Left cardiac atrium (tissue), 1 donor: Measurements from ENCODE around the genes TRIM77 and SRSF8.

- PRO-cap, result unidirectional peak, plus-strand start at chr11:86951977
These were observed 3.5 kb downstream of the FZD4 start for GRCh38 chr11:86951507-86952216.

- PRO-cap, result no peak
These were observed 321.7 kb downstream of the TMEM135 start for GRCh38 chr11:87359303-87359939.

DNA sequence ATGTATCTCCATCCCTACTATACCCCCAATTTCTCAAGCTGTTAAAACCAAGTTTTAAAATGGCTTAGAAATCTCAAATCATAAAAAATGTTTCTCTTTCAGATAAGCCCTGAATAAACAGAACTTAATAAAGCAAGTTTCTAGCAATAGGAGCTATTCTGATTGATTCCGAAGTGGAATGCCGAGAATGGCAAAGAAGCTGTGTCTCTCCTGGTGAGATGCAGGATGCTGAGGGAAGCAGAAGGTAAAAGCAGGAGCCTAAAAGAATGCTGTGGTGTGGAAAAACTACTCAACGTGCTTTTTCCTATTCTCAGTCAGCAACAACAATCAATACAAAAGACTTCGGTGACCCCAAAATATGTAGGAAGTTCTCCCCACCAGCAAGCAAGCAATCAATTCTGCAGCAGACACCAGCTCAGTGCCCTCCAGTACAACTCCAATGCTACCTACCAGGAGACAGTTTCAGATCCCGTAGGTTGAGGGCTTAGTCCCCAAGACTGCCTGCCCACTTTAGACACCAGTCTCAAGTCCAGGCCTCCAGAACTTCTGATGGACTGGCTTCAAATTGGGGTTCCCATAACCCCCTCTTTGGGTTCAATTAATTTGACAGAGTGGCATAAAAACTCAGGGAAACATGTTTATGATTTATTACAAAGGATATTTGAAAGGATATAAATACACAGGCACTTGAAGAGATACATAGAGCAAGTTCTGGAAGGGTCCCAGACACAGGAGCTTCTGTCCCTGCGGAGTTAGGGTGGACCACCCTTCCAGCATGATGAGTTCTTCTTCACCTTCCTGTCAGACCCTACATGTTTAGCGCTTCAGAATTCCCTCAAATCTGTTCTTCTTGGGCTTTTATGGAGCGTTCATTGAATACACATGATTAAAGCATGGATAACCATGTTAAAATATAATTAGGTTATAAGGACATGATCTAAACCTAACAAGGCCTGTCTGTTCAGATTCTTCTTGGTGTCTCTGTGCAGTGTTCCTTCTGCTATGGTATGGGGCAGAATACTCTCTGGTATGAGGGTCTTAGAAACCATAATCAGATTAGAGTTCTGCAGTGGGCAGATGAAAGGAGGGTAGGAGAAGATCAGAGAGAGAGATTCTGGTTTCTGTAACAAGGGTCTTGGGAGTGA, 6.4 kb downstream of the CTSC start:
- PRO-cap, result no peak

DNA sequence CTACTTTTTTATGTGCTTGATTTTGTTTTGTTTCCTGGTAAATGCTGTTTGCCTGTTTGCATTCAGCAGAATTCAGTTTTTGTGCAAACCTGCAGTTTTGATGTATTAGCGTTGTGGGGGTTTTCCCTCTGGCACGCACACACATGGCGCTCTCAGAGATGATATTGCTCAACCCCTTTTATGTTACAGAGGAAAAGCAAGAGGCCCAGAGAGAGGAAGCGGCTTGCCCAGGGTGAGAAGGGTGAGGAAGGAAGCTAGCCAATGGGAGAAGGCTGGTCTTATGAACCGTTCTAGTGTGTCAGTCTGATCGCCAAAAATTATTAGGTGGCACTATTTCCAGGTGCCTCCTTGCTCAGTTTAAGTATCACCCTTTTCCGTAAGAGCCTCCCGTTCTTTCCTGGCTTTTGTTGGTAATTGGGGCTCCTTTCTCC, 785 bp upstream of the CTSC start:
- PRO-cap, result no peak

DNA sequence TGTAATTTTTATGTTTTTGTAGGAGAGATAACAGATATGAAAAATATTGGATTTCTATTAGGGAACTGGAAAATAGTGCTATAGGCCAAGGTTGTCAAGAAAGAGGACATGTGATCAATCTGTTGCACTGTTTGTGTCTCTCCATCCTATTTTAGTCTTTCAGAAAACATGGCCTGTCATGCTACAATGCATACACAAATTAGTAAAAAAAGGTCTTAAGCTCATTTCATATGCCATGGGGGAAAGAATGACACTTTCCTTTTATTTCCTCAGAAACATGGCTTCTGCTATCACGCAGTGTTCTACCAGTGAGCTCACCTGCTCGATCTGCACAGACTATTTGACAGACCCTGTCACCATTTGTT, at the start of gene TRIM77:
TSS of gene TRIM77 (plus strand) at position 278 of the 365 bp plus-strand sequence.
- PRO-cap, result no peak

- PRO-cap, result no peak
These were observed 25.1 kb downstream of the CHORDC1 start for GRCh38 chr11:90197573-90198375.

DNA sequence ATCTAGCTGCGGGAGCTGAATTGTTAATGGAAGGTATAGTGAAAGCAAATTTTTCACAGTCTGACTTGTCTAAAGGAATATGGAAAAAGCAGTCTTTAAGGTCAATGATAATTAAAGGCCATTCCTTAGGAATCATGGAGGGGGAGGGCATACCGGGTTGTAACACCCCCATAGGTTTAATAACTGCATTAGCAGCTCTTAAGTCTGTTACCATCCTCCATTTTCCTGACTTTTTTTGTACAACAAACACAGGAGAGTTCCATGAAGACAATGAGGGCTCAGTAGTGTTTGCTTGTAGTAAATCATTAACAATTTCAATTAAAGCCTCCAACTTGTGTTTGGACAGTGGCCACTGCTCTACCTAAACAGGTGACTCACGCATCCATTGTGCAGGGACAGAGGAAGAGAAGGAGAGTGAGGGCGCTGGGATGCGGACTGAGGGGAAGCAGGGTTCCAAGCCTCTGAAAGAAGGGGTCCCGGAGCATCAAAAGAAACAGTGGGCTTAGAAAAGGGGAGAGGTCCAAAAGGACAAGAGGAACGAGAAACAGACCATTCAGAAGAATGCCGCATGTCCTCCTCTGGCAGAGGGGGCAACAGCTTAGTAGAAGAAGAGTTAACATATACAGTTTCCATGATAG, 21.3 kb upstream of the MTNR1B start:
- PRO-cap, result no peak

DNA sequence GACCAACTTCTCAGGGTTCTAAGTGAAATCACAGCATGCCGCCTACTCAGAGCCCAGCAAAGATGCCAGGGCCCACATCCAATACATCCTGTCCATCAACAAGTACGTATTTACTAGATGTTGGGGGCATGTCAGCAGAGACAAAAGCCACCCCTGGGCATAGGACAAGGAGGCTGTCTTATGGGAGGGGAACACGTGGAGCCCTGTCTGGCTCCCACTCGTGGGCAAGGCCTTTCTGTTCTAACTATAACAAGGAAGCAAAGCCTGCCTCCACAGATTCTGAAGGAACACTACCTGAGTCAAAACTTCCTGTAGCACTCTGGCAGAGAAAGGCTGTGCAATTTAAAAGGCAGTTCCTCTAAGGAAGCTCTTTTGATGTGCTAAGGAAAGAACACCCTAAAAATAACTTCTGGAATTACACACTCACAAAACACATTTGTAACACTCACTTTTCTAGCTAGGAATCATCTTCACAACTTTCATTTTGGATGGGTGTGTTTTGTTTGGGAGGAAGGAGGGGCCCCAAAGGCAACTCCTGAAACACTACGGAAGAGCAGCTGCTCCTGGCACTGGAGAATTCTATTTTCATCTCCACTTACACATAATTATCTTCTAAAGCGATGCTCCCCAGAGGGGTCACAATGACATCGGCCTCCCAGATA, 14.2 kb downstream of the SMCO4 start:
- PRO-cap, result no peak

- PRO-cap, result no peak
These were observed 10.8 kb downstream of the SMCO4 start for GRCh38 chr11:93532268-93532945.

DNA sequence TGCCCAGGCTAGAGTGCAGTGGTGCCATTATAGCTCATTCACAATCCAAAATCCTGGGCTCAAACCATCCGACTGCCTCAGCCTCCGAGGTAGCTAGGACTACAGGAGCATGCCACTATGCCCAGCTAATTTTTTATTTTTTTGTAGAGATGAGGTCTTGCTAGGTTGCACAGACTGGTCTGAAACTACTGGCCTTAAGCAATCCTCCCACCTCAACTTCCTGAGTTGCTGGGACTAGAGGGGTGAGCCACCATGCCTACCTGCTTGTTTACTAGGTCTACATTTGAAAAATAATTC, 22.0 kb downstream of the TAF1D start:
- PRO-cap, result no peak

DNA sequence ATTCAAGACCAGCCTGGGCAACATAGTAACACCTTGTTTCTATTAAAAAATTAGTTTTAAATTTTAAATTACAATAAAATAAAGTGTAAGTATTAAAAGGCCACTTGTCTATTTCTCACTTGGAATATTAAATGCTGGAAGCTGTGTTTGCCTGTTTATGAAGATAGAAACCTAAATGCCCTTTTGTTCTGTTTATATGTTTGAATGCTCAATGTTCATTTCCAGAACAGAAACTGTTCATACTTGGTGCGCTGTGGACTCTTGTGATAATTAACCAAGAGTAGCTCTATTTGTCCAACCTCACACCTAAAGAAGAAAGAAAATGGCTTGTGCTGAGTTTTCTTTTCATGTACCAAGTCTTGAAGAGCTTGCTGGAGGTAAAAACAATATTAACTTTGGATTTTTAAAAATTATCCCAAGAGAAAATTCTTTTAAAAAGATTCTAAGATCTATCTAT, 5.6 kb downstream of the C11orf54 start:
- PRO-cap, result no peak

DNA sequence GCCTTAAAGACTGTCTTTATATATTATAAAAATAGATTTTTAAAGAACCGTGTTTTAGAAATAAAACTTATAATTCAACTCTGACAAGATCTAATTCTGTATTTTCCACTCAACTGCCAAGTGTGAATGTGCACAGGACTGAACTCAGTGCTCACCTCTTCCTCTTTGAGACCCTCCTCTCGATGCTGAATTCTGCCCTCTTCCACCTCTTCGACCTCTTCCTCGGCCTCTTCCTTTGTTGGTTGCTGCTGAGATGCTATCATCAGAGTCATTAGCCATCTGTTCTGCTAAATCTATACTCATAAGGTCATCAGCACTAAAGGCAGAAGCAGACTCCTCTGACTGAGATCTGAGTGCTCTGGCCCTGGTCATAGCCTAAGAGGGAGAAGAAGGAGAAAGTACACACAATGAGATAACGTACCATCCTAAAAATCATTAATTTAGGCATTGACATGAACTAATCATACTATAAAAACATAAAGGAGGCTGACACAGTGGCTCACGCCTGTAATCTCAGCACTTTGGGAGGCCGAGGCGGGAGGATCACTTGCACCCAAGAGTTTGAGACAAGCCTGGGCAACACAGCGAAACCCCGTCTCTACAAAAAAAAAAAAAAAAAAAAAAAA, 46.0 kb upstream of the GPR83 start:
- PRO-cap, result no peak

DNA sequence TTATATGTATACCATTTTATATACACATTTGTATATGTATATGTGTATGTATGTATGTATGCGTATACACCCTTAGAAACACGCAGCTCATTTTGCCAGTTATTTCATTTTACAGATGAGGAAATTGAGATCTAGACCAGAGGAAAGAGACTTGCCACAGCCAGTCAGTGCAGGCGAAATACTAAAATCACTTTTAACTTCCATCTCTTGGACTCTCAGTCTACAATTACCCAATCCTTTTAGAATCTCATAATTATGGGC, 638 bp downstream of the C11orf97 start:
- PRO-cap, result no peak

- PRO-cap, result no peak
These were observed 4.4 kb upstream of the FUT4 start for GRCh38 chr11:94539257-94539833.

DNA sequence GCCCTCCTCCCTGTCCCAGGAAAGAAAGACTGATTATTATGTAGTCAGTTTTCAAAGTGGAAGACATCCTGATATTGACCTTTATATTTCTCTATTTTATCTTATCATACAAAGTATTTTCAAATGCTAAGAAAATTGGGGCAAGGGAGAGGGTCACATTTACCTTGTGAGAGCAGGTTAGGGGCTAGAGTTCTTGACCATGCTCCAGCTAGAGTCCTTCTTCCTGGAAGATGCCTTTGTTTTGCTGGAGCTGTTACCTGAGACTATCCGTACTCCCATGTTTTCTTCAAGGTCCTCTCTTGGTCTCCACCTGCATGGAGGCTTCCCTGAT, 24.6 kb downstream of the PIWIL4 start:
- PRO-cap, result no peak

- PRO-cap, result no peak
These were observed 1.3 kb upstream of the AMOTL1 start for GRCh38 chr11:94766691-94767328.

DNA sequence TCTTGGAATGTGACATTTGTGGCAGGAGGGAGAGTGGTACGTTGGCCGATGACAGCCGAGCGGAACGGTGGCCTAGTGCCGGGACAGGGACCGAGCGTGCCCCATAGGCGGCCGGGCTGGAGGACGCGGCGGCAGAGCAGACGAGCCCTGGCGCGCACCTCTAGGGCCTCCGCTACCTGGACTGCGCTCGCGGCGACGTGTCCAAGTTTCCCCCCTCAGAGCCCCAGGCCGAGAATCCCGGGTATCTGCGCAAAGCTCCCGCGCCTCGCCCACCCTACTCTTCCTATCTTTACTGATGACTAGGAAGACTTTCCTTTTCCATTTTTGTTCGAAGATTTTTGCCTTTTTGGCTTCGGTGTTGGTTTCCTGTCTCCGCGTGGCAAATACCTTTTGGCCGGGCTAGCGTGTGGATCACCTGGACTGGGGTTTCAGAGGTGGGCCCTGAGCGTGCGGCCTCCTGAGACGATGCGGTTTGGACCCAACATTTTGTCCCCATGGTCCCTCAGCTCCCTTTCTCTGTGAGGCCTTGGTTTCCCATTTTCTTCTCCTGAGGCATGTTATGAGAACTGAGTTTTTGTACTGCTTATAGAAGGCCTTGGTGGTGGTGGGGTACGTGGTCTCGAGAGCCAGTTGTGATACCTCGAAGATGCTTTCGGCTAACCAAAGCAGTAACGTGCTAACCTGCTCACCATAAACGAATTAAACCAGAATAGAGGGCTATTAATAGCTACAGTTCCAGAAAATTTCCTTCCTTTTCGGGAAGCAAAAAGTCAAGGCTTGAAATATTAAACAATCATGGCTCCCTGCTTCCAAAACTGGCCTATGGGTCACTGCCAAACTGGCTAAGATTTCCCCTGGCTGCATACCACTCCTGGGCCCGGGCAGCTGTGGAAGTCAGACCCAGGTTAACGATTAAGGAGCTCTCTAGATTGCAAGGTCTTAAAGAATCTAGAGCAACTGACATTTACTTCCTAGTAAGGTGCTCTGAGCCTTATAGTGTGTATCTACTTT, 1.4 kb downstream of the AMOTL1 start:
- PRO-cap, result unidirectional peak, plus-strand start at position 104 of the sequence

DNA sequence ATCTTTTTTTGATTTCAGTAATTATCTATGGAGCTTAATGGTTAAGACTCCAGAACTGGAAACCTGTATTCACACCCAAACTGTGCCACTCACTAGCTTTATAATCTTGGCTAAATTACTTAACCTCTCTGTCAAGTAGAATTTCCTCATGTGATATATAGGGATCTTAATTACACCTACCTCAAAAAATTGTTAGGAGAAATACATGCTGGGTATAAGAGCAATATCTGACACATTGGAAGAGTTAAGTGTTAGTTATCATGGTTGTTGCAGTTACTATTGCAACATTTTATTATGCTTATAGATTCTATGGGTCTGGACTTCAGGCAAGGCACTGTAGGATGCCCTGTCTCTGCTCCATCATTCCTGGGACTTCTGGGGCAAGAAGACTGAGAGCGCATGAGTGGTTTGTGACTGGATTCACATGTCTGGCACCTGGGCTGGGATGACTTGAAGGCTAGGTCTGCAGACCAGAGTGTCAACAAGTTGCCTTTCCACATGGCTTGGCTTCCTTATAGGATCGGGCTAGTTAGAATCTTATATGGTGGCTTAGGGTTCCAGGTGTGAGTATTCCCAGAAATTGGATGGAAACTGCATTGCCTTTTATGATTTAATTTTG, 10.3 kb downstream of the AMOTL1 start:
- PRO-cap, result no peak

GRCh38 chr11:95066584-95067305, at the start of gene SRSF8:
Gene SRSF8, plus strand, starts transcription at chr11:95066919.
- PRO-cap, result unidirectional peak, plus-strand start at chr11:95066932; bidirectional peak, plus-strand start at chr11:95067197, minus-strand start at chr11:95067131

- PRO-cap, result no peak
These were observed 1.6 kb downstream of the ENDOD1 start for GRCh38 chr11:95091158-95091660.